Epithelial cell of proximal tubule (primary cell): ENCODE measurements around a stretch of chr12.

GRCh38 chr12:52247345-52248377 is 14.6 kb downstream of the KRT7 start:
- RAMPAGE, long total RNA, result no peak
- RRBS, result no CpG with 5 or more reads among the region's 14 CpGs

DNA sequence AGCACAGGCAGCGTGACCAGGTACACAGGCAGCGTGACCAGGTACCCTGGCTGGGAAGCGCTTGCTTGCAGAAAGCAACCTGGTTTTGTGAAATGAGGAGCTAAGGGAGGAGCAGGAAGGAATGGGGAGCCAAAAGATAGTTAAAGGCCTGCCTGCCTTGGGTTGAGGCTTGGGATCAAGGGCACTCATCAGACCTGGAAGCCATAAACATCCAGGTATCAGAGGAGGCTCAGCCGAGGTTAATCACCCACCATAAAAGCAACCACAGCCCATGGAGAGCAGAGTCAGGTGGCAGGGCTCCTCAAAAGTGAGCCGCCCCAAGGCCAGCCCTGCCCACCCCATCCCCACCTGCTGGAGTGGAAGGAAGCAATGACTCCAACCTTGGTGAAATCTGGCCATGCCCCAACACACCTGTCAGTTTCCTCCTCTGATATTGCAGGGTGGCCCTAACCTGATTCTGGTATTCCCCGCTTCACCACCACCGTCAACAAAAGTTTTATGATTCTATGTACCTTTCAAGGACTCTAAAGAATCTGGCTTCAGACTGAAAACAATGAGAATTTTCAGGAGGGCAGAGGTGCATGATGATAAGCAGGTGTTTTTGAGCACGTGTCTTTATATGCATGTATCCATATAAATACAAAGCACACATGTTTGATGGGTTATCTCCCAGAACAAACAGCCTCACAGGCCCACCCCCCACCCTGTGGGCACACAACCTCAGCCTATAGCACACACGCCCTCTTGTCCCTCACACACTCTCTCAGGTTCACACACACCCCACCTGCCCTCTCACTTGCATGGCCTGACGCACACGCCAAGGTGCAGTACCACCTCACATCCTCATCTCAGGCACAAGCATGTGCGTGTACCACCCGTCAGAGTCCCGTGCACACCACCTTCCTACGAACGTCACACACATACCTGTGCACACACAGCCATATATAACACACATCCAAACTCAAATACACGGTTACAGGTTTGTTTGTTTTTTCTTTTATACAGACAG is 8.3 kb upstream of the KRT8 start:
- RAMPAGE, long total RNA, result no peak
- RRBS, result no CpG with 5 or more reads among the region's 17 CpGs

DNA sequence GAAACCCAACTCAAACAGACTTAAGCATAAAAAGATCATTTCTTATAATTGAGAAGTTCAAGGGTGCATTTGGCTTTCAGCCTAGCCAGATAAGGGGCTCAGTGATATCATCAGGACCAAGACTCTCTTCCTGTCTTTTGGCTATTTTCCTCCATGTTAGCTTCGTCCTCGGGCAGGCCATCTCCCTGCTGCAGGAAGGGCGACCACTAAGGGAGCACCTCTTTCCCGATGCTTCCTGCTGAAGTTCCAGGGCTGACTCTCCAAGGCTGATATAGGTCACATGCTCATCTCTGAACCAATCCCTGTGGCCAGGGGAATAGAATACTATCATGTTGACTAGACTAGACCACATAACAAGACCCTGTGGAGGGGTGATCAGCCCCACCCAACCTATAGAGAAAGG is 9.8 kb upstream of the KRT8 start:
- RAMPAGE, long total RNA, result no peak
- RRBS, result no CpG with 5 or more reads among the region's 4 CpGs

DNA sequence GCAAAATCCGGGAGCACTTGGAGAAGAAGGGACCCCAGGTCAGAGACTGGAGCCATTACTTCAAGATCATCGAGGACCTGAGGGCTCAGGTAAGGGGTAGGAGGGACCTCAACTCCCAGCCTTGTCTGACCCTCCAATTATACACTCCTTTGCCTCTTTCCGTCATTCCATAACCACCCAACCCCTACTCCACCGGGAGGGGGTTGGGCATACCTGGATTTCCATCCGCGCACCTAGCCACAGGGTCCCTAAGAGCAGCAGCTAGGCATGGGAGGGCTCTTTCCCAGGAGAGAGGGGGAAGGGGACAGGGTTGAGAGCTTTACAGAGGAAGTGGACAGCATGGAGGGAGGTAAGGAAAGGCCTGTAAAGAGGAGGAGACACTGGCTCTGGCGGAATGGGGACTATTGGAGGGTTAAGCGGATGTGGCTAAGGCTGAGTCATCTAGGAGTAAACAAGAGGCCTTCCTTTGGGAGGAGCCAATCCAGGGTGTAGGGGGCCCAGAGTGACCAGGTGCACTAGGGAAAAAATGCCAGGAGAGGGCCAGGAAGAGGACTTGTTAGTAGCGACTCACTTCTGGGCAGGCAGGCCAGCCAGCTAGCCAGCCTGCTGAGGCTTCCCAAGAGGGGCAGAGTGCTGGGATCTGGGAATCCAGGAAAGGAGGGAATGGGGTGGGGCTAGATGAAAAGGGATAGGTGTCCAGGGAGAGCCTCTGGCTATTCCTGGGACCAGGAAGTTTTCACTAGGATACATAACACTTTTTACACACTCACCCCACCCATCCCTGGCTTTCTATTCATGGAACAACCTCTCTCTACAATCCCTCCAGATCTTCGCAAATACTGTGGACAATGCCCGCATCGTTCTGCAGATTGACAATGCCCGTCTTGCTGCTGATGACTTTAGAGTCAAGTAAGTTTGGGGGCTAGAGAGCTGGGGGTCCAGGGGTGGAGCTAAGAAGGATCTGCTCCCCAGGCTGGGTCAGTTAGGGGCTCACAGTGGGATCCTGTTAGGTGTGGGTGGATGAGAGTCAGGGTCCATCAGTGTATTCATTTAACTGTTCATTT is 916 bp downstream of the KRT18 start:
- RAMPAGE, long total RNA, result no peak
- RRBS, result no CpG with 5 or more reads among the region's 13 CpGs

- RAMPAGE, long total RNA, result no peak
- RRBS, result no CpG with 5 or more reads among the region's 14 CpGs
Observed at GRCh38 chr12:53003969-53005085, 1.9 kb upstream of the EIF4B start.

DNA sequence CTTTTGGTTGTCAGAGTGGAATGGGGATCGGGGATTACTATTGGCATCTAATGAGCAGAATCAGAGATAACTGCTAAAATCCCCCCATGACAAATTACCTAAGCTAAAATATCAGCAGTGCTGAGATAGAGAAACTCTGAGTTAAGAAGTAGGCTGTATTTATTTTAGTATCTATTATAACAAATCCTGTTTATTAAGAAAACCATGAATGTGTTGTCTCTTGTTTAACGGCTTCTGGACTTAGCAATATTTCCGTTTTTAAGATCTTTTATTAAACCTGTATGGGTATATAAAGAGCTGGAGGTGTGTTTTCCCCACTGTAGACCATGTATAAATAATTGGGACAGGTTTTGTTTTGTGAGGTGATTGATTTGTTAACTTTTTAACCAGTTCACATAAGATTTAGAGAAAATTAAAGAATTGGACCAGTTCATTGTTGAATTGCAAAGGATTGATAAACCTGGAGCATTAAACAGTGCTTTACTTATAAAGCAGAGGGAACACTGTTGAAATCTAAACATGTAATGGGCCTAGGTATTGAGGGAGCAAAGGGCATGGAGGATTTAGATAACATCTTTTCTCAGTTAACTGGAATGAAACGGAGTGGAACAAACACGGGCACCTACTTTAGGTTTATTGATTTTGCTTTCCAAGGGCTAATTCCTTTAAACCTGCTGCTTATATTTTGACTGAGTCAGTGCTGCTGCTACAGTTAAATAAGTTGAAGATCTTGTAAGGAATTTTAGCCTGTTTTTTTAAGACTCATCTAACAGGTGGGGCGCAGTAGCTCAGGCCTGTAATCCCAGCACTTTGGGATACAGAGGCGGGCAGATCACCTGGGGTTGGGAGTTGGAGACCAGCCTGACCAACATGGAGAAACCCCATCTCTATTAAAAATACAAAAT is 5.5 kb downstream of the EIF4B start:
- RAMPAGE, long total RNA, result no peak
- RRBS, result no CpG with 5 or more reads among the region's 7 CpGs

DNA sequence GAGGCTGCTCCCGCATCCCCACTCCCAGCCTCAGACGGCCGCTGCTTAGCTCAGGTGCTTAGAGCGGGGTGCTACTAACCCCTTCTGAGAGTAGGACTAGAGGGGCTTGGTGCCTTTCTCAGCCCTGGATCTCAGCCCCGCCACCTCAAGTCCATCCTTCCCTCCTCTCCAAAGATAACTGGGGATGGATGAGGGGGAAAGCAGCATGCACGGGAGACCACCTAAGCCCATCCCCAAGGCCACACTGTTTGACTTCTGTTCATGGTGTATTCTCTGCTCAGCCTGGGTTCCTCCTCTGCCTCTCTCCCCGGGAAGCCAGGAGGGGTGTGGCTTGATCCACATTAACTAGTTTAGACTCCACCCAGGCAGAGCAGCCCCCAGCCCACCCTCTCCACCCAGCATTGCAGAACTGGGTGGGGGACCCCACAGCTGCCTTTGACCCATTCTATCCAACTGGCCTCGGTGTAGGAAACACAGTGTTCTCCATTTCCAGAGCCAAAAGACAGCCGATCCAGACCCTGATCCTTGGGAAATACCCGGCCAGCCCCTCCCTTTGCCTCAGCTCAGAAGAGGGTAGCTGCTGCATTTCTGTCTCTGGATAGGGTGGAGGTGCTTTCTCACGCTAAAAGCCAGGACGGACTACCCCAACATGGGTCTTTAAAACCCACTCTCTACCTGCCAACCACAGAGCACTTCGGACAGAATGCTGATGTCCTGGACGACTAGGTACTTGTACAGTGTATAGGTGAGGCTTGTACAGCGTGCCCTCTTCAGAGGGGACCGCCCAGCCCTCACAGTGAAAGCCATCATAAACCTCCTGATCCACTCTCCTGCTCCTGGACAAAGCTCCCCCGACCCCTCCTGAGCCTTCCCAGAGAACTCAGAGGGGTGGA is 9.5 kb downstream of the SPRYD3 start:
- RAMPAGE, long total RNA, result no peak
- RRBS, result no CpG with 5 or more reads among the region's 17 CpGs

- RAMPAGE, long total RNA, result no peak
- RRBS, result 80% methylated on average over 1 of the region's 9 CpGs
Observed at GRCh38 chr12:53173520-53174069, 6.9 kb upstream of the ZNF740 start.

DNA sequence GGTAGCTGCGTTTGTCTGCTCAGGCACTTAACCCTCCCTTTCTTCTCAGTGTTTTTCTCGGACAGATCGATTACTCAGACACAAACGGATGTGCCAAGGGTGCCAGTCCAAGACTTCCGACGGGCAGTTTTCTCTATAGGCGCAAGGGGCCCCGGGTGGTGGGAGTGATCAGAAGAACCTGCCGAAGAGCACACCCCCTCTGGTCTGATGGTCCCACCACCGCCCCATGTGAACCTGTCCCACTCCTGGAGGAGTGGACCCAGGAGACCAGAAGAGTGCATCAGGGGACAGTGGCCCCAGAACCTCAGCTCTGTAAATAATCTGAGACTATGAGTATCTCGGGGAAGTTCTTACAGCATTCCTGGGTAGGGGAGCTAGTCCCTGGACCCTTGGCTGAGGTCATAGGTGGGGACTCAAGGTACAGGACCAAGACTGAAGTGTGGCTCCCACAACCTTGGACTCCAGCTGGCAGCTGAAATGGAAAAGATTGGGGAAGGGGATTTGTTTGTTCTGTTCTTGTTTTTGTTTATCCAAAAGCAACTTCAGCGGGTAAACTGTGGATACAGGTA is 6.8 kb upstream of the CSAD start:
- RAMPAGE, long total RNA, result no peak
- RRBS, result no CpG with 5 or more reads among the region's 12 CpGs

GRCh38 chr12:53189257-53190315 is 8.9 kb upstream of the CSAD start:
- RAMPAGE, long total RNA, result no peak
- RRBS, result no CpG with 5 or more reads among the region's 12 CpGs

DNA sequence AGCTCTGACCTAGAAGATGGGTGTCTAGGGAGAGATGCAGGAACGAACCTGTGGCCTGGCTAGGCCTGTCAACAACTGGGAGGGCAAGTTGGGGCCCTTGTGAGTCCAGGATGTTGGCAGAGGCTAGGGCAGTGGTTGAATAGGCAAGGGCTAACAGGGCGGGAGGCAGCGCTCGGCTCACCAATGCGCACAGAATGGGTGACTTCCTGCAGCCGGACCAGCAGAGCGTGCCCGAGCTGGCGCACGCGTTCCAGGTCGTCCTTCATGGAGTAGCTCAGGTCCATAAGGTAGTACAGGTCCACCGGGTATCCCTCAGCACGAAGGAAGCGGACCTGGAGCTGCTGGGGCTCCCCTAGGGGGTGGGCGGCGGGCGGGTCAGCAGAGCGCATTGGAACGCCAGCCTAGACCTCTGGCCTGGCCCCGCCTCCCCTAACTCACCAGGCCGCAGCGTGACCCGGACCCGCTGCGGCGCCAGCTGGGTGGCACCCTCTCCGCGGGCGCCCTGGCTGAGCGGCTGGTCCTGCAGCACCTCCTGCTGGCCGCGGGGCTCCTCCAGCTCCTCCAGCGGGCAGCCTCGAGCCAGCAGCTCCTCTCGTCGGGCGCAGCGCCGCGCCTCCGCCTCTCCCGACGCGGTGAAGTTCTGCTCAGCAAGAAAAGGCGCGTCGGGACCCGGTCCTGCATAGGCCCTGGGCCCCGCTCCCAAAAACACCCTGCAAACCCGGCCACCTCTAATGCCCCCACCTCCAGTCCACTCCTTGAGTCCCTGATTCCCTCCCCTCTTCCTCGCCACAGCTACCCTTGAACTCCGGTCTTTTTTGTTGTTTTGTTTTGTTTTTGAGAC is 9.5 kb downstream of the ITGB7 start:
- RAMPAGE, long total RNA, result no peak
- RRBS, result 5% methylated on average over 12 of the region's 53 CpGs

- RAMPAGE, long total RNA, result no peak
- RRBS, result 1% methylated on average over 10 of the region's 60 CpGs
Observed at GRCh38 chr12:53220793-53221462, 11.1 kb downstream of the RARG start.

GRCh38 chr12:53229410-53229900 is 2.6 kb downstream of the RARG start:
- RAMPAGE, long total RNA, result no peak
- RRBS, result no CpG with 5 or more reads among the region's 3 CpGs

- RAMPAGE, long total RNA, result no peak
- RRBS, result no CpG with 5 or more reads among the region's 11 CpGs
Observed at GRCh38 chr12:53267575-53267954, 534 bp upstream of the ESPL1 start.

DNA sequence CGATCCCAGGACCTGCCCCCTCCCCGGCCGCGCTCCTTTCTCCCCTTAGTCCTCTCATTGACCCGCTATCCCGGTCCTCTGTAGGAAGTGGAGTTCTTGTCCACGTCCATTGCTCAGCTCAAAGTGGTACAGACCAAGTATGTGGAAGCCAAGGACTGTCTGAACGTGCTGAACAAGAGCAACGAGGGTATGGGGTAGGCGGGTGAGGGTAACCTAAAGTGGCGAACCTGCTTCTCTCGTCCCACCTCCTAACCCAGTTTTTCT is 345 bp downstream of the PFDN5 start:
- RAMPAGE, long total RNA, result no peak
- RRBS, result 3% methylated on average over 4 of the region's 12 CpGs

- RAMPAGE, long total RNA, result no peak
- RRBS, result no CpG with 5 or more reads among the region's 6 CpGs
Observed at GRCh38 chr12:53471091-53471412, 19.1 kb downstream of the PCBP2 start.

GRCh38 chr12:53484151-53485194 is 14.8 kb downstream of the MAP3K12 start:
- RAMPAGE, long total RNA, result no peak
- RRBS, result no CpG with 5 or more reads among the region's 9 CpGs

- RAMPAGE, long total RNA, result no peak
- RRBS, result no CpG with 5 or more reads among the region's 3 CpGs
Observed at GRCh38 chr12:53513621-53514075, 6.4 kb upstream of the NPFF start.

DNA sequence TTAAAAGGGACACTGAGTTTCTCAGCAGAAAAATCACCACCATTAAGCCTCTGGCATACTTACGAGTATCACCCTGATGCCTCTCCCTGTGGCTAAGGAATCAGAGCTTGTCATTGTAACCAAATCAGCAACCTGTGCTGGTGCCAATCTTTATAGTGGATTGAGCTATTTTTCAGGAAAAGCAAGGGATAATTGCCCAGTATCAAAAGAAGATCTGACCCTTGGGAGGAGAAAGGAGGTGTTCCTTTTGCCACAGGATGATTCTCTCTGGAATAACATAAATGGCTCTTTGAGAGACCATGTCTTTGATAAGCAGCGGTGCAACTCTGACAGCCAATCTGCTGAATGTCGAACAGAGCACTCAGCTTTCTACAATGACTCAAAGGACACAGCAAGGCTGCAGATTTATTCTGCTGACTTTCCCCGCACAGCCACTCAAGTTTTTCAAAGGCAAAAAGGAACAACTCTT is 34.7 kb downstream of the ATF7 start:
- RAMPAGE, long total RNA, result no peak
- RRBS, result no CpG with 5 or more reads among the region's 4 CpGs

DNA sequence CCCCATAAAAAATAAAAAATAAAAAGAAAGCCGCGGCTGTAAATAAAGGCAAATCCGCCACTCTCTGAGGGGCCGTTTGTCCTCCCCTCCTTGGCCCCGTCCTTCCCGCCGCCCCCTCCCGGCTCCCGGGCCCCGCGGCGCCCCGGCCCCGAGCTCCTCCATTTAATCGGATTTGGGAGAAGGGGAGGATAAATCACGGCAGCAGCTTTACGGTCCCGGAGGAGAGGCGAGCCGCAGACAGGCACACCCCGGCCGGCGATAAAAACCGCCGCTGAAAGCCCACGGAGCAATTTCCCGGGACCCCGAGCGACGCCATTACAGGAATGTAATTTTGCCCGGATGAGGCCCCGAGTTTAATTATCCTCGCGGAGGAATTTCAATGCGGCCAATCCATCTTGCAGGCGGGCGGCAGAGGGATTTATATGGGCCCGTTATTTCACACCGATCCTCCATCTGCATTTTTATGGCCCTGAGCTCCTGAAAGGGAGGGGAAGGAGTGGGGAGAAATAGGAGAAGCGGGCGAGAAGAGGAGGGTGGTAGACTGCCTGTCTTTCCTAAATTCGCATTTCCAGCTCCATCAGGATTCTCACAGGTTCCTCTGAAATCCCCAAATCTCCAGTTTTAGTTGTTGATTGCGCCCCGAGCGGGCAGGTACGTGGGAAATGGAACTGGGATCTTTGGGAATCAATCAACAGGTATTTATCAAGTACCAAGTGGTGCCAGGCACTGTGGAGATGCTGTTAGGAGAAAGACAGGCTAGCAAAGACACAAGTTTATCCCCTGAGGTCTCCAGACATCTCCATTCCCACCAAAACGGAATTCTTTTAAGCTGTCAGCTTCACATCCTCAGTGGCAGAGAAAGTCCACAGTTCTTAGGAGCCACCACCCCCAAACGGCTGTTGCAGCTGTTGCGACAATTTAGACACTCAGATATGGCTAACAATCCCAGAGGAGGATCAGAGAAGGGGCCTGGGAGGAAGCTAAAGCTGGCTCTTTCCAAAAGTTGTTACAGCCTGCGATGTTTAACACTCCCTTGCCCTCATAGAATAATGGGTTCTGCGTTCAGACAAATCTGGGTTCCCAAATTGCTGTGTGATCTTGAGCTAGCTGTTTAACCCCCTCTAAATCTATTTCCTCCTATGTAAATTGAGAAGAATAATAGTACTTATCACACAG is 1.6 kb upstream of the ATP5MC2 start:
- RAMPAGE, long total RNA, result no peak
- RRBS, result 27% methylated on average over 16 of the region's 51 CpGs